WTC11 (cell line): ENCODE results near the genes ENTPD3 and RPL14.

- PRO-cap = no peak
Observed at GRCh38 chr3:38135674-38136231, 1.2 kb downstream of the ACAA1 start.

- PRO-cap = no peak
Observed at GRCh38 chr3:38154717-38155425, 10.5 kb upstream of the OXSR1 start.

GRCh38 chr3:39141277-39141916, 12.0 kb downstream of the CSRNP1 start:
- PRO-cap = no peak

DNA sequence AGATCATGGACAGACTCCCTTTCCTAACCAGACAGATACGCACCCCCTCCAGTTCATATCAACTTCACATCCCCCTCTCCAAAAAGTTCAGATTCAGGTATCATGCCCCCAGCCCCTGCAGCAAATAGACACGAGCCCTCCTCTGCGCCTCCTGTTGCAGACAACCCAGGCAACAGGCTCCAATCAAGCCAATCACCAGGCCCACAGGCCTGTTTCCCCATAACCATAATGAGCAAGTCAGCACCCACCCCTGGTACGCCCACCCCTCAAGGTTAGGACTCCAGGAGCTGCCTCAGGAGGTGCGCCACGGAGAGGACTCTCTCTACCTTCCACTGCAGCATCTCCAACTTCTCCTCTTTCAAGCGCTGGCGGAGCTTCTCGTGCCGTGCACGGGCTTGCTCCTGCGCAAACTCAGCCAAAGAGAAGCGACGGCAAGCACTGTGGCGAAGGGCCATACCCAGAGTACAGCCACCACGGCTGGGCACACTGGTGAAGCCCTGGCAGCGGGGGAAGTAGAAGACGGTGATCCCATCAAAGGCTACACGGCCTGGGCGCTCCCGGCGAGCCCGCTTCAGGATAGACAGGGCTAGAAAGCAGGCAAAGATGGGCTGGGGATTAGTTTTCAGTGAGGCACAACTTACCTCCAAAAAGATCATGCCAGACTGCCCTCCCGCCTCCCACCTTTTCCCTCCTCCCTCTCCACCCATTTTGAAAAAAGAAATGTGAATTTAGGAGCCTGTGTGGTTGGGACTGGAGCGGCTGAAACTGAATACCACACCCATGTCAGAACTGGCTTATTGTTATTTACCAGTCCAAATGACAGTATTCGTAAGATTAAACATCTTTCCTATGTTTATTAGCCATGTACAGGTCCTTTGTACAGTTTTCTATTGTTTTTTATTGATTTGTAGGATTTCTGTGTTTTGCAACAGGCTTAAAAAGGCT, 8.4 kb downstream of the CSRNP1 start:
- PRO-cap = no peak

DNA sequence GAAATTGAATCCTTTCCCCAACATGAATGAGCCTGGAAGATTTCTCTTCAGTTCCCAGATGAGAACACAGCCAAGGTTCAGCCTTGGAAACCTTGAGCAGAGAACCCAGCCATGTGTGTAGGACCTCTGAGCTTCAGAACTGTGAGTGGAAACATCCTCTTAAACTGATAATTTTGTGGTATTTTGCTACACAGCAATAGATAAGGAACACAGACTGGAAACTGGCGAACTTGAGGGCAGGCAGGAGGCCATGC, 9.6 kb upstream of the XIRP1 start:
- PRO-cap = no peak

GRCh38 chr3:40292603-40293153, 16.8 kb upstream of the EIF1B start:
- PRO-cap = no peak

DNA sequence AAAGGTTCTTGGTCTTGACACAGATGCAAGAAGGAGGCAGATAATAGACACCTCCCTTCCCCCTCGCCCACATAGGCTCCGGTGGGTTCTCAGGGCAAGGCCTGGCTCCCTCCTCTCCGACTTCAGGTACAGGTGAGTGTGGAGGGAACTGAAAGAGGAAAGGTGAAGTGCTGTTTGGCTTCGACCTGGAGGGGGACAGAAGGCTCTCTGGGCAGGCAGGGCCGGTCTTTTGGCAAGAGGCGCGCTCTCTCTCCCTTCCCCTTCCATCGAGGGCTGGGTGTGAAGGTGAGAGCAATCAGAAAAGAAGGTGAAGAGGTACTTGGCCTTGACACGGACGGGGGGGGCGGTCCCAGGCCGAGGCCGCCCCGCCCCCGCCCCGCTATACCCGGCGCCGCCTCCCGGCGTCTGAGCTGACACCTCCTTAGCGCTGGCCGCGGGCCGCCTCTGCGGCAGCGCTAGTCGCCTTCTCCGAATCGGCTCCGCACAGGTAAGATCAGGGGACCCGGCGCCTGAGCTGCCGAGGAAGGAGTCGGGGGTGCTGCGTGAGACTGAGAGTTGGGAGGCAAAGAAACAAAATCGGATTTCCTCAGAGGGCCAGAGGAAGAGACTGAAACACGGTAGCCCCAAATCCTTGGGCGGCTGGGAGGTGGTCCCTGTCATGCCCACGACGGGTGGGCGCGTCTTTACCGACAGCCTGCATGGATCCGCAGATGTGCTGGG, at the start of gene ENTPD3:
Gene ENTPD3 (plus strand): TSS at position 410 of the 720 bp plus-strand sequence.
- PRO-cap = bidirectional peak, plus-strand start at position 421 of the sequence, minus-strand start at position 281 of the sequence

DNA sequence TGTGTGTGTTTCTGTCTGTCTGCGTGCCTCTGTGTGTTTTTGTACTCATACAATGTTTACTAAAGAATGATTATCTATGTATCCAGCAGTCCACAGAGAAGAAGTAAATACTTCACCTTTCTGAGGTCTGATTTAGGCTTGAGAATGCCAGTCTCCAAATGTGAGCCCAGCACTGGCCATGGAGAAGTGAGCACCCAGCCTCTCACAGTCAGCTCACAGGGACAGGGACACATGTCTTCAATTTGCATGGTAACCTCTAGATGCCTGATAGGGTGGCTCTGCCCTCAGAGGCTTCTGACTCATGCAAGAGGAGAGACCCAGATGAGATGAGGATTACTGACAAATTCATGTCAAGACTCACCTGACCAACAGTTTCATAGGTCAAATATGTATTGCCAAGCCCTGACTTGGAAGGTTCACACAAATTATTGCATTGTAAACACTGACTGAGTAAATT, 31.0 kb downstream of the ENTPD3 start:
- PRO-cap = no peak

DNA sequence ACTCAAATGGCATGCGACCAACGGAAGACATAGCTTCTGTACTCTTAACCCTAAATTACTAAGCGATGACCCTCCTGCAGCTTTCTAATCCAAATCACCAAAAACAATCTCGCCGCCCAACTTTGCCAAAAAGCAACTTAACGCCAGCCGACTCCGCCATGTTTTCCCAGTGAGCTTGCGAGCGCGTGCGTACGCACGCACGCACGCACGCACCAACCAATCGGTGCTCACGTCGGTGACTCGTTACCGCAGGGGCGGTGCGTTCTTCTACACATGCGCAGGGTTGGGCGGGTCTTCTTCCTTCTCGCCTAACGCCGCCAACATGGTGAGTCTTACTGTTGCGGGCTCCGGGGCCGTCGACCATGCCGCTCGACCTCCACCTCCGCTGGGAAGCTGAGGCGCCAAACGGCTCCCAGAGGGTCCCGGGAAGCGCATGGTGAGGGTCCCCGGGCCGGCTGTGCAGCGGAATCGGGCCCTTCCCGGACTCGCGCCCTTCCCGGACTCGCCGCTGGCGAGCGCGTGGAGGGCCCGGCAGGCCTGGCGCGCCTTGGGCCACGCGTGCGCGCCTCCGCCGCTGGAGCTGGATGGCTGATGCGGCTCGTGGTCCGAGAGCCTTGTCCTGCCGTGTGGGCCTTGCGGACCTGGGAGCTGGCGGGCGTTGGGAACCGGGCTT, at the start of gene RPL14:
Gene RPL14 (plus strand): TSS at position 301 of the 673 bp plus-strand sequence.
- PRO-cap = bidirectional peak, plus-strand start at position 301 of the sequence, minus-strand start at position 165 of the sequence

- PRO-cap = no peak
Observed at GRCh38 chr3:40533474-40533904, 8.7 kb downstream of the ZNF621 start.

GRCh38 chr3:41101985-41102555, 97.2 kb upstream of the CTNNB1 start:
- PRO-cap = no peak

DNA sequence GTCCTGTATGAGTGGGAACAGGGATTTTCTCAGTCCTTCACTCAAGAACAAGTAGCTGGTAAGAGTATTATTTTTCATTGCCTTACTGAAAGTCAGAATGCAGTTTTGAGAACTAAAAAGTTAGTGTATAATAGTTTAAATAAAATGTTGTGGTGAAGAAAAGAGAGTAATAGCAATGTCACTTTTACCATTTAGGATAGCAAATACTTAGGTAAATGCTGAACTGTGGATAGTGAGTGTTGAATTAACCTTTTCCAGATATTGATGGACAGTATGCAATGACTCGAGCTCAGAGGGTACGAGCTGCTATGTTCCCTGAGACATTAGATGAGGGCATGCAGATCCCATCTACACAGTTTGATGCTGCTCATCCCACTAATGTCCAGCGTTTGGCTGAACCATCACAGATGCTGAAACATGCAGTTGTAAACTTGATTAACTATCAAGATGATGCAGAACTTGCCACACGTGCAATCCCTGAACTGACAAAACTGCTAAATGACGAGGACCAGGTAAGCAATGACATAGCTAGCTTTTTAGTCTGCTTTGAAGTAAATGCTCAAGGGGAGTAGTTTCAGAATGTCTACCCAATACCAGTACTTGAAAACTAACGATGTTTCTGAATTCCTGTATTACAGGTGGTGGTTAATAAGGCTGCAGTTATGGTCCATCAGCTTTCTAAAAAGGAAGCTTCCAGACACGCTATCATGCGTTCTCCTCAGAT, 25.6 kb downstream of the CTNNB1 start:
- PRO-cap = no peak

DNA sequence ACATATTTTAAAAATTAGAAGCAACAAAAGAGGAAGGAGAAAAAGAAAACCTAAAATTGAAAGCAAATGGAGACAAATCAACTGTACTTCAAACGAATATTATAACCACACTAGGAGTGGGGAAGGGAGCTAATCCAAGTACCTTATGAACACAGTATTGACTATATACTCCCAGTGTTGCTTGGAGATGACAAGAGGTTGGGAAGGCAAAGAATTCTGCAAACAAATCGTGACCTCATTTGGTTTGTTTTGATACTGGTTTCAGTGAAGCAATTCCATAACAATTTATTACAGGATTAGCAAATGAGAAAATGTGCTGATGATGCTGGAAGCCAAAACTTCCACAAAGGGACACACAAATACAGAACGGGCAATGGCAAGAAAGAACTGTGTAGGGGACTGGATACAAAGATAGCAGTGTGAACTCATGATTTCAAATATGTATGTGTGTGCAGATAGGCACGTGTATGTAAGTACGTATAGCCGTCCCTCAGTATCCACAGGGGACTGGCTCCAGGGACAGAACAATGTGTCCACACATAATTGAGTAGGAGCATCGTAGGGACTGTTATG, 268.0 kb downstream of the ULK4 start:
- PRO-cap = no peak

GRCh38 chr3:42051475-42052339, 39.5 kb upstream of the TRAK1 start:
- PRO-cap = no peak

DNA sequence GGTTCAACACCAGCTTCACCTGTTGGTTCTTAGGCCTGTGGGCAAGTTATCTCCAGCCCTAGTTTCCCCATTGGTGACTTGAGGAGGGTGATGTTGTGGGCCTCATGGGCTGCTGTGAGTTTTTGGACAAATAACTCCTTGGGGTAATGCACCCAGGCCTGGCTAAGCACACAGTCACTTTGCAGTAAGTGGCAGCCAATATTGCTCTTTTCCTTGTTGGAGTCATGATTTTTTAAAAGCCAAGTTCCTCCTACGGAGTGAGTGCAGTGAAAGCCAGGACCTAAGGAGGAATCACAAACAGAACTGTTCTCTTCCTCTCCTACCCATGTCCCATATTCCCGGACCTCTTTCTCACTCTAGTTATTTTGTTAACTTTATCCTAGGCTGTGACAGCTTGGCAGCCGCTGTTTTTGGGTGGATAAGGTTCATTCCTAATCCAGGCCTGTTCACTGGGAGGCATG, 20.2 kb upstream of the TRAK1 start:
- PRO-cap = no peak

GRCh38 chr3:42106356-42107131, 15.4 kb downstream of the TRAK1 start:
- PRO-cap = no peak

- PRO-cap = no peak
Observed at GRCh38 chr3:42123185-42123860, 32.2 kb downstream of the TRAK1 start.

DNA sequence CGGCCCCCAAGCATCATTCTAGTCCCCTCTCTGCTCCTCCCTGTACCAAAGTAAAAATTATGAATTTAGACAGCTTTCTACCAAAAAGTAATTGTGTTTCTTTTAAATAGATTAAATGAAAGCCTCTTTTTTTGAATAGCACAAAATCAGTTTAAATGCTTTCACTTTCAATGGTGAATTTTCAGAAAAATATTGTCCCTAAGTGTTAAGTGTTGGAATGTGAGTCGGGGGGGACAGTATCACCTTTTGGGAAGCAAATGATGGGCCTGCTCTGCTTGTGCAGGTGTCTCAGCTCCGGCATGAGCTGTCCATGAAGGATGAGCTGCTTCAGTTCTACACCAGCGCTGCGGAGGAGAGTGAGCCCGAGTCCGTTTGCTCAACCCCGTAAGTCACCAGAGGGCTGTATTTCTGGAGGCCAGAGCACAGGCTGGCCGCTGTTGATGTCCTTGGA, 78.2 kb downstream of the CCK start:
- PRO-cap = no peak

DNA sequence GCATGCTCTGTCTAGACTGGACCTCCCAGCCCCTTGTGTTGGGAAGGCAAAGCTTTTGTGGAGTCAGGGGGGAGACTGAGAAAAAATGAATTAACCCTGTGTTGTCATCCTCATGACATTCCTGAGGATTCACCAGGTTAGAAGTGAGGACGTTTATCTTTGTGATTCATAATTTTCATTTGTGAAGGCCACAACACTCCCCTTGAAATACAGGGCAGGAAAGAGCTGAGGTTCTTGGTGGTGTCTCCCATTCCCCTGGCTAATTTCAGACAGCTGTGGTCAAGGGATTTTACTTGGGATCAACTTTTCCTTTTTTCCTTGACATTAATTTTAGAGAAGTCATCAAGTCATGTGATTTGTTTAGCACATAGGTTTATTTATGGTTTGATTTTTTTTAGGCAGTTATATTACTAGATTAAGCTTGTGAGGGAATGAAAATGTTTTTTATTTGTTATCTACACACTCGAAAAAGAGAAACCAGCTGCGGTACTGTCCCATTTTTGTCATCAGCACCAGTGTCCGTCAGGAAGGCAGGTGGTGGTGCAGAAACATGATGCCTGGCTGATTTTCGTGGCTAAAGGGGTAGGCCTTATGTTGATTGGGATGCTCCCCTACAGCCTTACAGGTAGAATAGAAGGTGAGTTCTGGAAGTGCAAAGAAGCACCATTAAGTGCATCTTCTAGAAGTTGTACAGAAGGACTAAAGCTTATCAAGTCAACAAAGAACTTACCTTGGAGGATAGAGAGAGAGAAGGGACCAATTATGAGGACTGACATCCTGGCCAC, 54.8 kb downstream of the CCK start:
- PRO-cap = no peak

GRCh38 chr3:42612050-42612561, 11.6 kb downstream of the NKTR start:
- PRO-cap = no peak